Tibial nerve (tissue), 3 donors: Measurements from ENCODE around the genes OR1D5, OR3A1 and NCBP3.

DNA sequence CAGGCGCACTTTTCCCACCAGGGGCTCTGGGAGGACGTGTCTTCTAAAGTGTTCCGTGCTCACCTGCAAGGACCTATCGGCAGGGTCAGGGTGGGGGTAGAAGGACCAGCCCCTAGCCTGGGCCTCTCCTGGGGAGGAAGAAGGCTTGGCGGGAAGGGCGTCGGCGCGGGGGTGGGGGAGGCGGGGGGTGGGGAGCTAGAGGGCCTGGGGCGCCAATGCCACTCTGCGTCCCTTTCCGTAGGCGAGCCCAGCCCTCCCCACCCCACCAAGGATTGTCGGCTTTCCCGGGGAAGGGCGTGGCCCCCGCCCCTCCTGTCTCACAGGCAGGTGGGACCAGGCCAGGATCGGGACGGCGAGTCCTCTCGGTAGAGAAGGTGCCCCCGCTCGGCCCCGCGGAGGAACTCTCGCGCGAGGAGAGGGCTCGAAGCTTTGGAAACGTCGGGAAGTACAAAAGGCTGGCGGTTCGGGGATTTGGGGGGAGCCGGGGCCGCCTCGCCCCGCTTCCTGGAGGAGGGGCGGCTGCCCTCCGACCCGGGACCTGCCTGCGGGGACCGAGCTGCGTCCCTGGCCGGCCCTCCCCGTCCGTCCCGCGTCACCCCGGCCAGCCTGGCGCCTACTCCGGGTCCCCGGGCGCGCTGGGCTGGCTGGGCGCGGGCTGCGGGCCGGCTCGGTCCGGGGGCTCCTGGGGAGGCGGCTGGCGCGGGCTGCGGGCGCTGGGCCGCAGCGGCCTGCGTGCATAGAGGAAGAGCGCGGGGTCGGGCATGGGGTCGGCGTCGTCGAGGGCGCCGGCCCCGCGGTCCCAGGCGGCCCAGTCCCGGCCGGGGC, 12.4 kb upstream of the CLUH start:
- PRO-cap, result no peak
- RAMPAGE, long total RNA, 3 experiments, result no peak in any of the 3 experiments

DNA sequence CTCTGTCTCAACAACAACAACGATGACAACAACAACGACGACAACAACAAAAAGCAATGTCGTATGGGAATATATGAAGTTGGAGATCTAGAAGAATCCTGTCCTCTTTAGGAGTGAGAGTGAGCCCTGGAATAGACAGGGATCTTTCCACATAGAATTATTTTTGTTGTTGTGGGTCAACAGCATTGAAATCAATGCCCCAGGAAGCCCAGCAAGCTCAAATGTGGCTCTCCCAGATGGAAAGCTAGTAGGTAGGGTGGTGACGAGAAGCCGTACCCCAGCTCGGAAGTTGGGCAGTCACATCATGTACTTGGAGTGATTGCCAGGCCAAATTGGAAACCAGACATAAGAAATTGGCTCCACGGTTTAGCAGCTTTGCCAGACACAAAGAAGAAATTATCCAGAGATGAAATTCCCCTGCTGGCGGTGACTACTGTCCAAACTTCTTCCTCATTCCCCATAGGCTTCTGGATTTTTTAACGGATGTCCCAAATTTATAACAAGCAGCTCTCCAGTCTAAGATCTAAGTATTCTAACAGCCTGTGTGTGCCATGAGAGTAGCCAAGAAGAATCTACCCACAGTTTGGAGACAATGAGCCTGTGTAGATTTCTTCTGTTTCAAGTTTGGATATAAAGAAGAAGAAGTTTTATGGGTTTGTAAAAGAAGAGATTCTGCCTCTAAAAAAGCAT, 95.9 kb downstream of the OR1D5 start:
- PRO-cap, result no peak
- RAMPAGE, long total RNA, 3 experiments, result no peak in any of the 3 experiments

GRCh38 chr17:3063507-3063977, at the start of gene OR1D5:
Gene OR1D5 (minus strand): TSS chr17:3063607.
- PRO-cap, result no peak
- RAMPAGE, long total RNA, 3 experiments, result no peak in any of the 3 experiments

DNA sequence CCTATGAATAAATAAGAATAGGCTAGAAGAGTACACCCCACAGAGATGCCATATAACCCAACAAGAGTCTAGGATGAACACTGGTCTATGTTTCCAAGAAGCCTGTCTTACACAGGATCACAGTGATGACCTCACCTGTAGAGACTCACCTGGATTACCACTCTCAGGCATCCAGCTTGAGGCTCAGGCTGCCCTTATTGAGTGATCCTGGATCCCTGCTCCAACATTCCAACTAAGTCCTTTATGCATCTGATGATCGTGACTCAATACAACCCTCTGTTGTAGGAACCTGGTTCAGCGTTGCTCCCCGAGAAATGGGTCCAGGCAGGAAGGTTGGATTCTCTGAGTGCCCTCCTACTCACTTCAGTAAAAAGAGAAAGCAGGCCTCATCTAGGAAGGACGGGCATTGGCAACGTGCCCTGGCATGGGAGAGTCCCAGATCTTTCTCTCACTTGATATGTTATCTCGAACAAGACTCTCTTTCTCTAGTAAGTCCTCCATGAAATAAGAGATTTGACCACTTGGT, at the start of gene OR3A1:
Gene OR3A1 (minus strand): TSS at position 227 of the 526 bp plus-strand sequence.
- PRO-cap, result no peak
- RAMPAGE, long total RNA, 3 experiments, result no peak in any of the 3 experiments

- PRO-cap, result no peak
- RAMPAGE, long total RNA, 3 experiments, result no peak in any of the 3 experiments
Observed at GRCh38 chr17:3380151-3380495, 5.6 kb upstream of the OR1R1P start.

DNA sequence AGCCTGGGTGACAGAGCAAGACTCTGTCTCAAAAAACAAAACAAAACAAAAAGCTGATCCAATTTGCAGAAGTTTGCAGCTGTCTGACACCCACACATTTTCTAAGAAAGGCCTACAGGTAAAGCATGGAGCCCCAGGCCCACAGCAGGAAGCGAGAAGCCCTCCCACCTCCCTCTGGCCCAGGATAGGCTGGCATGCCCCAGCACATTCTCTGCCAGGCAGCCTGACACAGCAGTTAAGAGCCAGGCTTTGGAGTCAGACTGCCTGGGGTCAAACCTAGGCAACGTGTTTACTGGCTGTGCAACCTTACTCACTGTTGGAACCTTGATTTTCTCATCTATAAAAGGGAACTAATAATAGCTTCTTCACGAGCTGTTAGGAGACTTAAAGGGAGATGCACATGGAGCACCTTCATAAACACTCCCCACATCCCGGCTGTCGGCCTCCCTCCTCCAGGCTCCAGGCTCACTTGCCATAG, 5.3 kb upstream of the TRPV3 start:
- PRO-cap, result no peak
- RAMPAGE, long total RNA, 3 experiments, result no peak in any of the 3 experiments

GRCh38 chr17:3634538-3634992, 1.5 kb downstream of the SHPK start:
- PRO-cap, result no peak
- RAMPAGE, long total RNA, 3 experiments, result no peak in any of the 3 experiments

DNA sequence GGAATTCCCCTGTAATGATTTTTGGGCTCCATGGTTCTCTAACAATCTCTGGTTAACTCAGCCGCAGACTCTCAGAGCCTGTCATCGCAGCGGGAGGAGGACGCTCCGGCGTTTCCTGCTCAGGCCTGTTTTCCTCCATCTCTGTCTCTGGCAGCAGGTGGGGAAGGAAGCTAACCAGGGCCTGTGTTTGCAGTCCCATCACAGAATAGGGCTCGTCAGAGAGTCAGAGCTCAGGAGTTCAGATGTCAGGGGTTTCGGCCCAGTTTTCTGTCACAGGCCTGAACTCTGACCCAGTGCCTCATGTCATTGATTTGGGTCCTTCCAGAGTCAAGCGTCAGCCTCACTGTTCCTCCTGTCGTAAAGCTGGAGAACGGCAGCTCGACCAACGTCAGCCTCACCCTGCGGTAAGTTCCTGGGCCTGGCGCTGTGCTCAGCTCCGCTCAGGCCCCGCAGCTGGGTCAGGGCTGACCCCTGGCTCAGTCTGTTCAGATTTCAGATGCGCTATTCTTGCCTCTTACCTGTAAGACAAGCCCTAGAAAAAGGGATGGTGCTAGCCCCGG, 10.6 kb downstream of the CTNS start:
- PRO-cap, result no peak
- RAMPAGE, long total RNA, 3 experiments, result no peak in any of the 3 experiments

GRCh38 chr17:3660234-3661210, 7.9 kb downstream of the TAX1BP3 start:
- PRO-cap, result no peak
- RAMPAGE, long total RNA, 3 experiments, result no peak in any of the 3 experiments

GRCh38 chr17:3794793-3795301, 6.1 kb downstream of the ITGAE start:
- PRO-cap, result no peak
- RAMPAGE, long total RNA, 3 experiments, result no peak in any of the 3 experiments

DNA sequence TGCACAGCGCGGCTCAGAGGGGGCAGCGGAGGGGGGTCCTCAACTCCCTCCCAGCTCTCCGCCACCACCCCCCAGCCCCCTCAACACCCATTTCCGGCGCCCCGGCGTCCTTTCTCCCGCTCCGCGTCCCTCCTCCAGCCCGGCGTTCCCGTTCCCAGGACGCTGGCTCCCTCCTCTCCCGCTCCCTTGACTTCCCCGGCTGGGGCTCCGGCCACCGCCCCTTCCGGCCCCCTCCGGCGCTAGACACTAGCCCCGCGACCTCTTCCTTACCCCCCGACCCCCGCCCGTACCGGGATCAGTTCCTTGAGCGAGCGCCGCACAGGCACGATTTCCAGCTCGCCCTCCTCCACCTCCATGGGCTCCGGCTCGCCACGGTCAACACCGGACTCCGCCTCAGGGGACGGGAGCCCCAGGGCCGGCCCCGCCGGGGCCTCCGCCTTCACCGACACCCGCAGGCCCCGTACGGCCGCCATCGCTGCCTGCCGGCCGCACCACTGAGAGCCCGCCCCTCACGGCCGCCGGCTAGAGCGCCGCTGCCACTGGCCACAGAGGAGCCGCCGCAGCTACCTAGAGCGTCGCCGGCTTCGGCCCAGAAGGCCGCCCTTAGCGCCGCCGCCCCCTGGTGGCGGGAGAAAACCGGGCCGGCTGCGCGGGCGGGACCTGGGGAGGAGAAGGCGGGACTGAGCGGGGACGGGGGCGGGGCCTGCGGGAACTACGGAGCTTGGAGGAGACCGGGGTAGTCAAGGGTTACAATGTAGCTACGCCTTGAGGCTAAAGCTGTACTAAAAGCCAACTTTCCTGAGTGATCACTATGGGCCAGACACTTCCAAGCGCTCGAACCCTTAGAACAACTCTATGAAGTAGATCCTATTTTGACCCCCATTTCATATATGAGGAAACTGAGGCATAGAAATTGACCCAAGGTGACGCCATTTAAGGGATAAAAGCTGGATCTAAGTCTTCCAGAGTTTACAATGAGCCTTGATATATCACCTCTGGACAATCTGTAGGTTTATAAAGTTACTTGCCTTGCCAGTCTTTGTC, at the start of gene NCBP3:
Gene NCBP3 (minus strand): TSS at position 496 of the 1,044 bp plus-strand sequence.
- PRO-cap, result unidirectional peak, minus-strand start at position 496 of the sequence
- RAMPAGE, long total RNA, 3 experiments, result start-site peak on the minus strand in 3 of 3 experiments, centred at positions 488 to 492 of the sequence, 140 to 221 reads per replicate

- PRO-cap, result no peak
- RAMPAGE, long total RNA, 3 experiments, result no peak in any of the 3 experiments
Observed at GRCh38 chr17:3913435-3913880, 2.8 kb downstream of the P2RX1 start.

DNA sequence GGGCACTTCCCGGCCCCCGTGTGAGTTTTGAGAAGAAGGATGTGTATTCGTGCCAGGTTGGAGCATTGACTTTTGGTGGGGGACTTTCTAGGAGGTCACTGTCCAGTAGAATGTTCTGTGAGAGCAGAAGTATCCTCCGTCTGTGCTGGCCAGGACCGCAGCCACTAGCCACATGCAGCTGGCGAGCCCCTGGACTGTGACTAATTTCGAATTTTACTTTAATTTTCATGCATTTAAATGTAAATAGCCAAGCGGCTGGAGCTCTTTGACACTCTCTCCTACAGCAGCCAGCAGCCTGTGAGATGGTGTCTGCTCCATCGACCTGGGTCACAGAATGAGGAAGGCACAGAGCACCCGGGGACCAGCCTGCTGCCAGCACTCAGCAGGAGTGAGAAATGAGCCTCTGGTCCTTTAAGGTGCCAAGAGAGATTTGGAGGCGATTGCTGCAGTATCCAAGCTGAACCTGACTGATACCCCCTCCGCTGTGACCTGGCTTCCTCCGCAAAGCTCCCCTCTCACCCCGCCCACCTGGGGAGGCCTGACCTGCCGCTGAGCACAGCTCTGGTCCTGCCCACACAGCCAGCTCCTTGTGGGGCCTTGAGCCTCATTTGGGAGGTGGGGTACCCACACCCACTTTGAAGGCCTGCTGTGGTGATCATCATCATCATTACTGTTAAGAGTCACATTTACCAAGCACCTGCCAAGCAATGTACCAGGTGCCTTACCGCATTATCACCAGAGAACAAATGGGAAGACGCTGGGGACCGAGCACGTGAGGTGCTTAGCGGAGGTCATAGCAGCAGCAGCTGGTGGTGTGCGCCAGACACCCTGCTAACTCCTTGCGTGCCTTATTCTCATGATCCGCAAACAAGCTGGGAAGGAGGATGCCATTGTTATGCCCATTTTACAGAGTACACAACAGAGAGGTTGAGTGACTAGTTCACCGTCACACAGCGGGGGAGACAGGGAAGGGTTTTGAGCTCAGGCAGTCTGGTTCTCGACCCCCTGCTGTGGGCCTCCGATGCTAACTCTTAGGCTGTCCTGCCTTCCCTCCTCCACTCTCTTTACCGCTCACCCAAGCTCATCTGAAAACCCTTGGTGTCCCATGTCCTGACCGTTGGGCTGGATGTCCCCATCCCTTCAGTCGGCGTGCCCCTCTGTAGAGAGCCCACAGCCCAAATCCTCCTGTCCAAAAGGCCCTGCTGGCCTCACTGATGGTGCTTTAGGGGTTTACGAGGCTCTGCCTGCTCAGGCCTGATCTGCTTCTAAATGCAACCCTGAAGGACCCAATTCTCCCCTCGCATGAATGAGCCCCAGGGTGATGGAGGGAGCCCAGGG, 7.4 kb downstream of the ATP2A3 start:
- PRO-cap, result no peak
- RAMPAGE, long total RNA, 3 experiments, result no peak in any of the 3 experiments

GRCh38 chr17:3960010-3960458, 4.2 kb downstream of the ATP2A3 start:
- PRO-cap, result no peak
- RAMPAGE, long total RNA, 3 experiments, result no peak in any of the 3 experiments

- PRO-cap, result no peak
- RAMPAGE, long total RNA, 3 experiments, result no peak in any of the 3 experiments
Observed at GRCh38 chr17:4130650-4131330, 12.0 kb downstream of the ZZEF1 start.

- PRO-cap, result no peak
- RAMPAGE, long total RNA, 3 experiments, result no peak in any of the 3 experiments
Observed at GRCh38 chr17:4187040-4187658, 44.2 kb downstream of the CYB5D2 start.

DNA sequence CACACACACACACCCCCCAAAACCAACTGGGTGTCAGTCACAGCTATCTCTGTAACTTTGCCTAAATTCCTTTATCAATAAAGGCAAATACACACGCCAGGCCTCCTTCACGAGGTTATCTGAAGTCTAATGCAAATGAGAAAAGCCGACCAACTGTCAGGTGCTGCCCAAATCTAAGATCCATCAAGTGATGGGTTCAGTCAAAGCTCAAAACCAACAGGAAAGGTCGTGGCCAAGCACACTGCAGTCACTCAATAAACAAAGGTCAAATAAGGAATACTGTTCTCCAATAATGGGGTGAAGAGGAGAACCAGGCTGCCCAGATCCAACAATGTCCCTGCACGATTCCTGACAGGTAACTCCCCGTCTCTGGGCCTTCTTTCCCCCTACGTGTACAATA, 1.0 kb downstream of the ANKFY1 start:
- PRO-cap, result no peak
- RAMPAGE, long total RNA, 3 experiments, result no peak in any of the 3 experiments

GRCh38 chr17:4300835-4301693, 37.3 kb upstream of the ANKFY1 start:
- PRO-cap, result no peak
- RAMPAGE, long total RNA, 3 experiments, result no peak in any of the 3 experiments

- PRO-cap, result no peak
- RAMPAGE, long total RNA, 3 experiments, result no peak in any of the 3 experiments
Observed at GRCh38 chr17:4301816-4302768, 38.3 kb upstream of the ANKFY1 start.

DNA sequence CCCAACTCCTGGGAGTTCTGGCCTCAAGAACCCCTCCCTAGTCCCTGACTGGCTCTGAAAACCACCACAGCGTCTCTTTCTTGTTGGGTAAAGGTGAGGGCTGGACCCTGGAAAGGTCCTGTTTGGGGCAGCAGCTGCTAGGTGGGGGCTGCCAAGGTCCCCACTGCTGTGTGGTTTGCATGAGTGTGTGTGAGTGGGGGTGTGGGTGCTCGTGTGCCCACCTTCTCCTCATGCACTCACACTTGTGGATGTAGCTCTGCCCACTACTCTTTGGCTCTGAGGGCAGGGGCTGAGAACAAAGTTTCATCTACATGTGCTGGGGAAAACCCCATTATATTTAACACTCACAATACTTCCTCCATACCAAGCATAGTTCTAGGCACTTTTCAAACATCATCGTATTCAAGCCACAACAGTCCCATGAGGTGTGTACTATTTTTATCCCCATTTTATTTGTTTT, 7.1 kb upstream of the SPNS3 start:
- PRO-cap, result no peak
- RAMPAGE, long total RNA, 3 experiments, result no peak in any of the 3 experiments